ENCODE measurements around a stretch of chr14.

DNA sequence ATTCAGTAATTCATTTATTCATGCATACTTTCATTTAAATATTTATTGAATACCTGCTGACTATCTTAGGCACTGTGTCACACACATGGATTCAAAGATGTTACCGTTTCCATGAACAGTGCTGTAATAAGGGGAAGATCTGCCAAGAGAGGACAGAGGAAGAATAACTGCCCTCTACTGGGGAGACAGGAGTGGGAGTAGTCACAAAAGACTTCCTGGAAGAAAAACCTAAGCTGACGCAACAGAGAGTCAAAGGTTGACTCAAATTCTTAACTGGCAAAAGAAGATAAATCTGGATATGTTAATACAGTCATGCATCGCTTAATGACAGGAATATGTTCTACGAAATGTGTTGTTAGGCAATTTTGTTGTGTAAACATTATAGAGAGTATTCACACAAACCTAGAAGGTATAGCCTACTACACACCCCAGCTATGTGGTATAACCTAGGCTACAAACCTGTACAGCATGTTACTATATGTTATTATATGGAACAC lies 51.6 kb downstream of the DCAF5 start:
- RRBS, result no CpG with 5 or more reads among the region's 4 CpGs

DNA sequence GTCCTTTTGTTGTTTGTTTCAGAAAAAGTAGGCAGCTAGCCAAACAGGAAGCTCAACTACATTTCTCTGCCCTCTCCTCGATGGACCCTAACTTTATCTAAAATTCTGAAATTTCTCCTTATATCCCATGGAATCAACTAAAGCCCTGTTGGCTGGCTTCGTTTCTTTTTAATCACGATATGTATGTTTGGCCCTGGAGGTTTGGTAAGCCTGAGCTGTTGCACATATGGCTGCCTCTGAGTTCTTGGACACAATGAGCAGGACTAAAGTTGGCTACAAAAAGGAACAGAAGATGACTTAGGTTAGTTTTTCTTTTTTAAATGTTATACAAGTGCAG lies 12.5 kb upstream of the GALNT16 start:
- RRBS, result no CpG with 5 or more reads among the region's 3 CpGs

GRCh38 chr14:69260769-69261646 lies 1.1 kb downstream of the GALNT16 start:
- RRBS, result 2% methylated on average over 6 of the region's 80 CpGs

DNA sequence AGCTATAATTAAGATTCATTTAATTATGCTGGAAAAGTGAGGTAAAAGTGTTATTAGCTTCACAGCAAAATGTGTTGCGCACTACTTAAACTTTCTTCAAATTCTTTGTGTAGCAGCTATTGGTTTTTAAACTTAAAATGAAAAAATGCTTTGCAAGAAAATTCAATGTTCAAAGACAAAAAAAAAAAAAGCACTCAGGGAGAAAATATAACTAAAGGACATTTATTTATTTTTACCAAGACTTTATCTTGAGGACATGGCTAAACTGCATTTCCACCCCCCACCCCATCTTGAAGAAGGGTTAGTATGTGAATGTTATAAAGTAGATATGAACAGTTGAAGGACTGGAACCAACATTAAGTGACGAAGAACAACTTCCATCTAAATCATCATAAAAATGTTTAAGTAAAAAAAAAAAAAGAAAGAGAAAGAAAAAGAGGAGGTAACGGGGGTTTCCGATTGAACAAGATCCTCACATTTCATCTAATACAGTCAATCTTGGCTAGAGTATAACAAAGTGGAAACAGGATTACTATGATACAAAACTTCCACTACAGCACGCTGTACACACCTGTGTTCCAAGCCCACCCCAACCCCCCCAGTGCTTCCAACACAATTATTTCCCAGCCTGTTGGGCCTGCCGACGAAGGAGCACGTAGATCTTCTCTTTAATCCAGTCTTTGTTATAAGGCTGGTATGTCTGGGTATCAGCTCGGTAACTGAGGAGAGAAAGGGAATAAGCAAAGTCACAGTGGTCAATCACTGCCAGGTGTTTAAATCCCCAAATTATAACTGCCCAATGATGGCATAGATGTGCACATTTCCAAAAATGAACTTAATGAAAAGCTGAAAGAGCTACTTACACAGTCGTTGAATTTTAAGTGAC lies 17.9 kb downstream of the ERH start:
- RRBS, result no CpG with 5 or more reads among the region's 10 CpGs

GRCh38 chr14:69664165-69664364 lies 52.7 kb downstream of the SUSD6 start:
- RRBS, result no CpG with 5 or more reads among the region's 3 CpGs

GRCh38 chr14:69711719-69712288 lies 55.1 kb upstream of the SRSF5 start:
- RRBS, result no CpG with 5 or more reads among the region's 8 CpGs

GRCh38 chr14:69767253-69767577 lies 273 bp downstream of the SRSF5 start:
- RRBS, result 0% methylated on average over 4 of the region's 22 CpGs

- RRBS, result 40% methylated on average over 1 of the region's 55 CpGs
Measured at GRCh38 chr14:69767578-69768525, 910 bp downstream of the SRSF5 start.

DNA sequence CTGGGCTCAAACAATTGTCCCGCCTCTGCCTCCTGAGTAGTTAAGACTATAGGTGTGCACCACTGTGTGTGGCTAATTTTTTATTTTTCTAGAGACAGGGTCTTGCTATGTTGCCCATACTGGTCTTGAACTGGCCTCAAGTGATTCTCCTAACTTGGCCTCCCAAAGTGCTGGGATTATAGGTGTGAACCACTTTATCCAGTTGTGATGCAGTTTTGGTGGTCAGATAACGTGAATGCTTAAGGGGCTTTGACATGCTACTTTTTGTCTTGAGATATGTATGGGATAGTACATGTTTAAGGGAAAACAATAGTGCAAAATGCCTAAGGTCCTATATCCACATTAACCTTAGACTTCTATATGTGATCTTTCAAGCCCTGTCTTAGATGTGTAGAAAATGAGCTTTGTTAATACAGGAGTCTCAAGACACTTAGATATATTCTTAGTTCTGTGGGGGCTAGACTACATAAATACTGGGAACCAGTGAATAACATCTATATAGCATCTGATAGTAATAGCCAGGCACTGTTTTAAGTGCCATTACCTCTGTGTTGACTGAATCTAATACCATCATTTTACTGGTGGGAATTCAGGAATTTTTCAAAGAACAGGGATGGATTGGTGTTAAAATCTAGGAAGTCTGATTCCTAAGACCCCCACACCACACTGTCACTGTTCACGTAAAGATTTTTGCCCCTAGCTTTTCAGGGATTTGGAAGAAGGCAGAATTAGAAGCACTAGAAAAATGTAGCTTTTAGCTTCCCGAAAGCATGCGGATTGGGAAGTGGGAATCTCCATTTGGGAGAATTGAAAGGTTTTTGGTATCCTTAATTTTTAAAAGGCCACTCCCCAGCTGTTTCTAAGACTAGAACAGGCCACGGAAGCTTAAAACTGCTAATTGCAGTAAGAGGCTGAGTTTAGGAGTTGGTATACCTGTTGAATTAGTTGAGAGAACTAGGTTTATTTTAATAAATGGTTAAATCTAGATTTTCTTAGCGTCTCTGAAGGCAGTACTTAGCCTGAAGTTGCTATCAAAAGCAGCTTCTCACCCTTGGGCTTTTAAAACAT lies 6.1 kb downstream of the SRSF5 start:
- RRBS, result no CpG with 5 or more reads among the region's 7 CpGs

DNA sequence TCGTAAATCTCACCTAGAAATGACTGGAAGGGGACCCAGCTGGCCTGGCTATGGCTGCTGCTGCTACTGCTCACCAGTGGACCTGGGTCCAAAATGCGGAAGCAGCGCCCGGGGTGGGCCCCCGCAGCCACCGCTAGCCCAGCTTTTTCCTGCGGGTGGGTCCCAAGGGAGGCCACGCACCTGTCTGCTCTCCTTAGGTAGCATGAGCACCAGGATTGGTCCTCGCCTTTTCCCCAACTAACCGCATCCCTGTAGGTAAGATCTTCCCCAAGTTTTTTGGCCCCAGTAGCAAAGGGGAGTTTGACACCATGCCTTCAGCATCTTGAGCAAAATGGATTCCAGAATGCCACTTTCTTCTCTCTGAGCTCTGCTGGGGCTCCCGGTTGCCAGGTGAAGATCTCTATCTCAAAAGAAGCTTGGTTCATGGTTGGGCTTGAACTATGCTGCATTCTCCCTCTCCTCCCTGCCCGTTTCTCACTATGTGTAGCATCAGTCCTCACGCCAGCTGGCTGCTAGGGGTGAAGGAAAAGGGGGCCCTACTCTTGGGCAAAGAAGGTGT lies 1.1 kb downstream of the TTC9 start:
- RRBS, result no CpG with 5 or more reads among the region's 13 CpGs

DNA sequence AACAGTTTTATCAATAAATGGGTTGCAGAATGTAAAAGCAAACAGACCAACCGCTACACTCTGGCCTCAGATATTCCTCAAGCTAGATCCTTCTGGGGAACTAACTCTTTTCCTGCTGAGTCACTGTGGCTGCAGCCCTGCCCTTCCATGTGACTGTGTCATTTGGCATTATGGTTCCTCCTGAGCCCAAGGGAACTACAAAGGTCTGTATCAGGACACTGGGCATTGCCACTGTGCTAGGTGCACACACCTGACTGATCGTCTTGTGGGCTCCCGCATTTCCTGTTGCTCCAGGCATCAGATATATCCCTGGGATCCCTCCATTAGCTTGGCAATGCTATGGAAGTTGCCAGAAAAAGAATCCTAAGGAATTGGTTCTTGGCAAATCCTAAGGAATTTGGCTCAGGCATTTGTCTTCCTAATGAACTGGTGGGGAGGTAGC lies 56.7 kb downstream of the TTC9 start:
- RRBS, result no CpG with 5 or more reads among the region's 3 CpGs

DNA sequence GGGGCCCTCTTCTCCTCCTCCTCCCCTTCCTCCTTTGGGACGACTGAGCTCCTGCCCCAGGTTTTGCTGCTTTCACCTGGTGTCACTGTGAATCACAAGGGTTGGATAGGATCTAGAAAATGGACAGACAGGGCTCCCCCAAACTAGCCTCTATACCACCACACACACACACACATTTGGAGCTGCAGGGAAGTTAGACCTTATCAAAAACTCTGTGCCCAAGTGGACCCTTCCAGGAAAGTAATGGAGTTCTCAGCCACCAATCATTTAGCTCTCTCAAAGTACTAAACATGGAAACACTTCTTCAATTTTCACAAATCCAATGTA lies 71.0 kb downstream of the MAP3K9 start:
- RRBS, result no CpG with 5 or more reads among the region's 1 CpG

DNA sequence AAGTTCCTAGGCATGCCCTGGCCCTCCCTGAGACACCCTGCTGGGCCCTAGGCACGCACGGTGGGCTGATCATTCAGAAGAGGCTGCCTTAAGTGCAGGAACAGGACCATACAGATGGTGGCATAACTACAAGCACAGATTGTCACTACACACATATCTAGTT lies 54.2 kb downstream of the MAP3K9 start:
- RRBS, result no CpG with 5 or more reads among the region's 2 CpGs

GRCh38 chr14:70821538-70822468 lies 12.5 kb upstream of the MAP3K9 start:
- RRBS, result under 1% methylated on average over 16 of the region's 74 CpGs

- RRBS, result no CpG with 5 or more reads among the region's 3 CpGs
Measured at GRCh38 chr14:70909792-70910188, 2.5 kb downstream of the PCNX1 start.

DNA sequence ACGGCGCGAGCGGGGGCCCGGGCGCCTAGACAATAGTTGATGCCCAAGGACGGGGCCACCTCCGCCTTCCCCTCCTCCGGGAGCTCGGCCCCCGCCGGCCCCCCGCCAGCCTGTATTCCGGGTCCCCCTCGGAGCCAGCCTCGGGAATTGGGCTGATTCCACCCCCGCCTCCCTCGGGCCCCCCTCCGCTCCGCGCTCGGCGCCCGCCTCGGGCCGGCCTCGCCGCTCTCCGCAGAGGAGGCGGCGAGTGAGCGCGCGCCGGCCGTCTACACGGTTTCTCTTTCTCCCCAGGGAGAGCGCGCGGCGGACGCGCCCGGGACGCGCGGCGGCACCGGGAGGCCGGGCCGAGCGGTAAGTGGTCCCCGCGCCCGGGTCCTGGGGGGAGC lies 548 bp downstream of the SIPA1L1 start:
- RRBS, result 1% methylated on average over 39 of the region's 55 CpGs

GRCh38 chr14:71340026-71340572 lies 19.8 kb downstream of the SIPA1L1 start:
- RRBS, result no CpG with 5 or more reads among the region's 5 CpGs

GRCh38 chr14:71572075-71572942 lies 252.0 kb downstream of the SIPA1L1 start:
- RRBS, result no CpG with 5 or more reads among the region's 6 CpGs